H7 (cell line): ENCODE measurements around a stretch of chr11.

- RAMPAGE, long total RNA: no peak
These were observed 76.7 kb upstream of the CLNS1A start for GRCh38 chr11:77713938-77715057.

DNA sequence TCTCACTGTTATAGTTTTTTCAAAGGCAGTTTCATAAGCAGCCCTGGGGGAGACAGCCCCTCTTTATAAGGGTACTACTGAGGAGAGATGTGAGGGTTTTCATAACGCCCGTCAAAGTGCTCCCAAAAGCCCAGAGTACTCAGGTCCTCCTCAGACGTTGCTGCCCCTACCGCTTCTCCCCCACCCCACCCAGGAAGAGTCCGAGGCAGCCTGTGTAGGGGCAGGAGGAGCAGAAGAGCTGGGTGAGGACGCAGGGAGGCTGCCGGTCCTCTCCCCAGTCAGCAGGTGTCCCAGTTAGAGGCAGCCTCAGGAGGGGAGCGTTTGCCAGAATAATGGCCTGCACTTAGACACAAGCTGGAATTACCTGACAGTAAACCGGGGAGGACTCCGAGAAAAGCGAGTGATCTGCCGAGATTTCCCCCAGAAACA, 17.9 kb upstream of the THRSP start:
- RAMPAGE, long total RNA: no peak

DNA sequence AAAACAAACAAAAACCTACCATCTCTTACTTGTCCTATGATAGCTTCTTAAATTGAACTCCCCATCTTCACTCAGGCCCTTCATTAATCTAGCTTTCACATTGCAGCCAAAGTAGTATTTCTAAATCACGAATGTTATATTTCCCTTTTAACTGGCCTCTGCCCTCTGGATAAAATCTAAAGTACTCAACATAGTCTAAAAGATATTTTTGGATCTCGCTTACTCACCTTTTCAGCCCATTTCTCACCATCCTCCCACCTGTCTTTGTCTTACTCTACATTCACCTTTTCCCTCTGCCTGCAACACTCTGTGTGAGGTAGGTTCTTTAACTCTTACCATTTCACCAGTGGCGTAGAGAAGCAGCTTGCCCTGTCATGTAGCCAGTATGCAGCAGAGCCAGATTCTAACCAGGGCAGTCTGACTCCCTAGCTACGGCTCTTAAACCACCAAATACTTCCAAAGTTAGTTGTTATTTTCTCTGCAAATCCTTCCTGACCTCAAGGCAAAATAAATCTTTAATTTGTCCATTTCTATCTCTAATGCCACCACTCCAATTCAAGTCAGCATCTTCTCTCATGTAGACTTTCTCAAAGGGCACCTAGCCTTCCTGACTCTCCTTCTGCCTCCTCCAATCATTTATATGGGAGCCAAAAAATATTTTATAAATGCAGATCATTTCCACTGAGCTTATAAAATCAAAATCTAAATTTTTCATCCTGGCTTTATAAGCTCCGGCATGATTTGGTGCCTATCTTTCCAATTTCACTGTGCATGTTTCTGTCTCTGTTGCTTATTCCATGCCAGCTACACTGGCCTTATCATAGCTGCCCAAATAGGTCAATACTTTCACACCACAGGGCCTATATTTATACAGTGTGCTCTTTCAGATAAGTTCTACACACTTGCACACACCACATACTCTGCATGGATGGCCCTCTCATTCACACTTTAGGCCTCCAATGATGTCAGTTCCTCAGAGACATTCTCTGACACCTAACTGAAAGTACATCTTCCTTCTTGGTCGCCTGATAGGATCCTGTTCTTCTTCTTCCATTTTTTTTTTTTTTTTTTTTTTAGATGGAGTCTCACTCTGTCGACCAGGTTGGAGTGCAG, 7.3 kb downstream of the ALG8 start:
- RAMPAGE, long total RNA: no peak

DNA sequence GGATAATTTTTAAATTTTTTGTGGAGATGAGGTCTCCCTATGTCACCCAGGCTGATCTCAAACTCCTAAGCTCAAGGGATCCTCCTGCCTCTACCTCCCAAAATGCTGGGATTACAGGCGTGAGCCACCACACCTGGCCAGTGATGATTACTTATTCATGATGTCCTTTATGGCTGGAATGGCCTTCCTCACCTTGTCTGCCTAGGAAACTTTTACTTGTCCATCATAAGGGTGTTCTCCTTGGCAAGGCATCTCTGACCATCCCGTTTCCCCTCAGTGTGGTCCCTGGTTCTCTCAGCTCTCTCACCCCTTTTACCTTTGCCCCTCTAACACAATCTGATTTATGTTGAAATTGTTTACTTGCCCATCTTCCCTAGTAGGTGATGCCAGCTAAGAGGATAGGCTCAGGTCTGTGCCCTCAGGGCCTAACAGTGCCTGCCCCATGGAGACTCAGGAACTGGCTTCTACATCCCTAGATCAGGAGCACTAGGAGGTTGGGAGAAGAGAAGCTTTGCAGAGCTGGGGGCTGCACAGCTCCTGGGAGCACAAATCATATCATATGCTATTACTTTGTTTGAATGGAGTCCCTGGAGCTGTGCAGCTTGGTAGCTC, 21.1 kb upstream of the ALG8 start:
- RAMPAGE, long total RNA: no peak

DNA sequence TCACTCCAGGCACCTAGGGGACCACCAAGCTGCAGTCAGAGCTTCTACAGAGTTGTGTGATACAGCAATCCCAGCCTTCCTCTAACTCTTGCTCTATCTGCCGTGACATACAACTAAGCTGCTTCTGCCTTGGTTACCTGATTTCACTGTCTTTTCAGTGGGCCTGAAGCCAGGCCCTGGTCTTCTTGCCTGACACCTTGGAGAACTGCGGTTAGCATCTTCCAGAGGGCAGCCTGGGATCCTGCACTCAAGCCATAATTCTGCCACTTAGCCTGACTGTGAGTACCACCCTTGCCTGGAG, 35.7 kb downstream of the USP35 start:
- RAMPAGE, long total RNA: no peak

GRCh38 chr11:78289536-78289995, 100.8 kb downstream of the USP35 start:
- RAMPAGE, long total RNA: no peak

DNA sequence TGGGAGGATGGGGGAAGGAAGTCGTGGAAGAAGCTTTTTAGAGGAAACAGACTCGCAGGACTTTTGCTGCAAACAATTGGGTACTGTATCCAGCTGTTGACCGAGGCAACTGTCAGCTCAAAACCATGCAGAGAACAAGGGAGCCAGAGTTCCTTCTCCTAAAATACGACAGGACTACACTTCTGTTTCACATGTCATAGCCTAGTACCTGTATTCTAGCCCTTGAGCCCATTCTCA, 66.7 kb downstream of the GAB2 start:
- RAMPAGE, long total RNA: no peak

- RAMPAGE, long total RNA: no peak
These were observed 63.2 kb downstream of the GAB2 start for GRCh38 chr11:78354128-78355118.

DNA sequence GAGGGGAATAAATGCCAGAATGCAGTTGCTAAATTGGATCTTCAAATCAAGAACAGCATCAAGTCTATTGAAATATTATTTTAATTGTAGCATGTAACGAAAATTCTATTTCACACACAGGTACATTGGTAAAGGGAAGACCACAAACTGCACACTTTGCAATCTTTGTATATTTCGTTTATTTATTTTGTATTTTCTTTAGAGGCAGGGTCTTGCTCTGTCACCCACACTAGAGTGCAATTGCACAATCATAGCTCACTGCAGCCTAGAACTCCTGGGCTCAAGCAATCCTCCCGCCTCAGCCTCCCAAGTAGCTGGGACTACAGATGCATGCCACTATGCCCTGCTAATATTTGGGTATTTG, 42.8 kb downstream of the GAB2 start:
- RAMPAGE, long total RNA: no peak

GRCh38 chr11:78408553-78409266, 8.9 kb downstream of the GAB2 start:
- RAMPAGE, long total RNA: no peak

GRCh38 chr11:78683017-78683490, 108.4 kb upstream of the NARS2 start:
- RAMPAGE, long total RNA: no peak

DNA sequence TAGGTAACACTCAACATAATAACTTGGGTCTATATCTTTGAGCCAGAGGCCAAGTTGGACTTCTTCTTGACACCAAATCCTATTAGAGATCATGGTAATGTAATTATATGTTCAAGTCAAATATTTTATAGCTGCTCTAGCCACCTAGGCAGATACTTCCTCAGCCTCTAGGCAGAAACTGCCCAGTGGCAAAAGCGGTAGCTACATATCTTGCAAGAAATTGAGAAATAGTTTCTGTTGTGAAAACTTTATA, 253.8 kb upstream of the NARS2 start:
- RAMPAGE, long total RNA: no peak

GRCh38 chr11:78828822-78829351, 254.2 kb upstream of the NARS2 start:
- RAMPAGE, long total RNA: no peak

GRCh38 chr11:78840556-78840984, 265.9 kb upstream of the NARS2 start:
- RAMPAGE, long total RNA: no peak

DNA sequence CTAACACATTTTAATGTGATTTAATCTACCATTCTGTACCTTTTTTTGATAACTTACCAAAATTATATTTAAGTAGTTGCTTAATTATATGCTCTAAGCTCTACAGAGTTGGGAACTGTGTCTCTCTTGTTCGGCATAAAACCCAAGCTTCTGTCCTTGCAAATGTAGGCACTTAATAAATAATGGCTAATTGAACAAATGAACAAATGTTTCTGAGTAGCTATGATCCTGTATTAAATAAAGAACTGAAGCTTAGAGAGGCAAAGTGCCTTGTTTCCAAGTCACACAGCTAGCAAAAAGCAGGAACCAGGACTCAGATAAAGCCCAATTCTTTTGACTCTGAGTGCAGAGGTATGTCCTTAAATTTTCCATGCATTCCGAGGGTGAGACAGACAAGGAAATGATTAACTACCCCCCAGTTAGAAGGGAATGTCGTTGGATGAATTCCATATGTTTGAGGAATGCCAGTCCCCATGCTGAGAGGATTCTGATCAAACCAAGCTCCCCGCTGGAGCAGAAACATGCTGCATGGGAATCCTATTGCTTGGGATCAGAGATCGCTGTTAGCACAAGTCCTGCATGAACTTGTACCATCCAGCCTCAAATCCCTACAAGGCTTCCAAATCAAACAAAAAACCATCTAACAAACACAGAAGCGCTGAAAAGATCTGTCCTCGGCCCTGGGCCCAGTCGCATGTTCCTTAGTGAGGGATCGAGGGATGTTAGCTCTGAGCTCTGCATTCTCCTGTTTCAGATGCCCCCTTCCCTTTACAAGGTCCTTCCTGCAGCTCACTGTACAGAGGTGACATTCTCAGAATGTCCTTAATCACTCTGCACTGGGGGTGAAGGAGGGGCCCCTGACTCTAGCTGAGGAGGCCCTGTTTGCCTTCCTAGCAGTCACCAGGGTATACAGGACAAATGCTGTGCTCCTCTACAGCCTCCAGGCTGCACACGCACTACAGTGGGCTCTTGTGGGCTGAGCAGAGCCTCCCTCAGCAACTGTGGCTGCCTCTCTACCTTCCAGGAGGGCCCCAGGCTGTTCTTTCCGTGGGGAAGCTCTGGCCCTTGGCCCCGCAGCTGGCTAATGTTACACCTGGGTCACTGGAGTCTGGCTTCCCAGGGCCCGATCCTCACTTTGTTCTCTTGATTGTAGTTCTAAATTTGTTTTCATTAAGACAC, 353.5 kb downstream of the TENM4 start:
- RAMPAGE, long total RNA: no peak

DNA sequence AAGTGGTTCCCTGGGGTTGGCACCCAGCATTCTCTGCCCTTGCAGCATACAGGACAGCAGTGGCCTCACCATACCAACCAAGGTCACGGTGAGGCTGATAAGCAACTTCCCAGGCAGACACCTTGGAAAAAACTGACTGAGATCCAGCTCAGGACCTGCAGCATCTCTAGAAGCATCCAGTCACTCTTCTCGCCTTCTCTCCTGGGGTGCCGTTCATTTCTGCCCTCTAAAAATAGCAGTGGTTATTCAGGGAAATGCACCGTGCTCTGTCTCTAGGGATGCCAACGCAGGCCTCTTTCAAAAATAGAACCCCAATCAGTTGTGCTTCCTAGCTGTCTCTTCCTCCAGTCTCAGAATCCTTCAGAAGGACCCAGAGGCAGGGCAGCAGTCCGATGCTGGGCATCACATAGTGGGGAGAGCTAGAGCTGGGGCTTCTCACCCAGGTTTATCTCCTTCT, 240.9 kb downstream of the TENM4 start:
- RAMPAGE, long total RNA: no peak

- RAMPAGE, long total RNA: no peak
These were observed 2.2 kb downstream of the TENM4 start for GRCh38 chr11:79438527-79439181.

DNA sequence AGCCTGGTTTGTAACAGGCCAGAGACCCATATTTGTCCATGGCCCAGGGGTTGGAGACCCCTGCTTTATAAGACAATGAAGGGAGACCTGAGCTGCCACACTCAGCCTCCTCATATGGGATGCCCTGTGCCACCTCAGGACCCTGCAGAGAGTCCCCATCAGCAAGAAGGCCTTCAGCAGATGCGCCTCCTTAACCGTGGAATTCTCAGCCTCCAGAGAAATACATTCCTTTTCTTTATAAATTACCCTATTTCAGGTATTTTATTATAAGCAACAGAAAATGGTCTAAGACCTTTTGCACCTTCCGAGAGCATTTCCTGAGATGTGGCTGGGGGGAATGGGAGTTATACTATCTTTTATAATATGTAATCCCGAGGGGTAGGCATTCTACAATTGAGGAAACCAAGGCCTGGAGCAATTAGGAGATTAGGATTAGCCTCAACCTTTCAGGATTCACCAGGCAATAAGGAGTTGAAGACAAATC, 139.9 kb upstream of the TENM4 start:
- RAMPAGE, long total RNA: no peak

GRCh38 chr11:81874562-81874985, 859.1 kb downstream of the FAM181B start:
- RAMPAGE, long total RNA: no peak

- RAMPAGE, long total RNA: no peak
These were observed 1.2 kb downstream of the FAM181B start for GRCh38 chr11:82732223-82733021.